Mesenchymal stem cell of the bone marrow (primary cell): ENCODE results near the genes SLC6A19 and LPCAT1.

DNA sequence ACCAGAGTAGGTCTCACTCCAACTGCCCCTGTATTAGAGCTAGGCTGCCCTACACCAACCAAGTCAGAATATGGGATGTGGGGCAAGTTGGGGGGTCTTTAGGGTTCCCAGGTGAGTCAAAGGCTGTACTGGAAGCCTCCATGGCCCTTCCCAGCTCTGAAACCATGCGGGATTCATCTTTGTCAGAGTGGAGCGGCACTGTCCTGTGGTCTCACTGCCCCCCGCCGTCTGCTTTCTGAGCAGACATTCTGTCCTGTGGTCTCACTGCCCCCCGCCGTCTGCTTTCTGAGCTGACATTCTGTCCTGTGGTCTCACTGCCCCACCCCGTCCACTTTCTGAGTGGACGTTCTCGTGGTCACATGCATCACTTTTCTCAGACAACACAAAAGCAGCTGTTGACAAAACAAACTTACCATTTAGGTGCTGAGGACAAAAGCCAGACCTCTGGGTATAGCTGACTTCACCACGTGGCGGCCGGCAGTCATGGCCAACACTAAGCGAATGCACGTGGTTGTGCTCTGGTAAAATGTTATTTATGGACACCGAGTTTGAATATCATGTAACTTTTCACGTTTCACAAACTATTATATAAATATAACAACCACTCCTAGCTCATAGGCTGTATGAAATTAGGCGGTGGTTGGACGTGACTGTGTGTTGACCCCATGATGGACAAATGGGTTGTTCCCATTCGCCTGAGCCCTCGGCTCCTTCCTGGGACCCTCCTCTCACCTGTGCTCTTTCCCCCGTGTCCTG lies 2.8 kb downstream of the LRRC14B start:
- CAGE, long polyA plus RNA, result no peak

DNA sequence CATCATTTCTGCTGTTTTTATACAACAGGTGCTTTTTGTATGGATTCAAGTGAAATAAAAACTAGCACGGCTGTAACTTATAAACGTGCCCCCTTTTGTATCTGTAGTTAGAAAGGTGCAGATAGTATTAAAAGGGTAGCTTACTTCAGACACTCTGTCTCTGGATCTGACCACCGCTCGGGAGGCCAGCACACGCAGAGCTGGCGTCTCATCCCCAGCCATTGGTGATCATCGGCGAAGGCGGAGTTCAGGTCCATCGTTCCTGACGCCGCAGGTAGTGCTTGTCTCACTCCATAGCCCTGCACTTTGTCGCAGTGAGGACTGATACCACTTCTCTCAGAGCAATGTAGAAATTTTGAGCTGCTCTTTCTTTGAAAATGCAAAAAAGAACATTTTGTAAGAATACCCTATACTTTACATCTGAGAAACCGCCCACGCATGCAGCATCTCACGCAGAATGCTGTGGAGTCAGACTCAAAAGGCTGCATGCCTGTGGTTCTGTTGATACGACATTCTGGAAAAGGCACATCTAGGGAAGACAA lies 19.6 kb downstream of the SDHA start:
- CAGE, long polyA plus RNA, result no peak

DNA sequence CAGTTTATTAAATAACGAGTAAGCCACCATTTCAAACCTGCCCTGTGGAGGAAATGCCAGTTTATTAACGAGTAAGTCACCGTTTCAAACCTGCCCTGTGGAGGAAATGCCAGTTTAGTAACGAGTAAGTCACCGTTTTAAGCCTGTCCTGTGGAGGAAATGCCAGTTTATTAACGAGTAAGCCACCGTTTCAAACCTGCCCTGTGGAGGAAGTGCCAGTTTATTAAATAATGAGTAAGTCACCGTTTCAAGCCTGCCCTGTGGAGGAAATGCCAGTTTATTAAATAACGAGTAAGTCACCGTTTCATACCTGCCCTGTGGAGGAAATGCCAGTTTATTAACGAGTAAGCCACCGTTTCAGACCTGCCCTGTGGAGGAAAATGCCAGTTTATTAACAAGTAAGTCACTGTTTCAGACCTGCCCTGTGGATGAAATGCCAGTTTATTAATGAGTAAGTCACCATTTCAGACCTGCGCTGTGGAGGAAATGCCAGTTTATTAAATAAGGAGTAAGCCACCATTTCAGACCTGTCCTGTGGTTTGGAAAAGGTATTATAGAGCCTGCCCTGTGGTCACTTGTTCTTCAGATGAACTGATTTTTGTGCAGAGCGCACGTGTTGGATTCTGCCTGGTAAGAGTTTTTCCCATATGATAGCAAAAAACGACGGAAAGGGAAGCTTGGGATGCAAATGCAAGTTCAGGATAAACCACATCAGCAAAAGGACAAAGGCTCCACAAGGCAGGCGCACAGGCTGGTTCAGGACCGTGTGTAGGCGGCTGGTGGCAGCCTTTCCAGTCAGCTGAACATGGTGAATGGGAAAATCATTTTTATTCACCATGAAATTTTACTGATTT lies 18.8 kb upstream of the PDCD6 start:
- CAGE, long polyA plus RNA, result no peak

- CAGE, long polyA plus RNA, result no peak
Measured at GRCh38 chr5:392245-393153, 50.5 kb upstream of the EXOC3 start.

DNA sequence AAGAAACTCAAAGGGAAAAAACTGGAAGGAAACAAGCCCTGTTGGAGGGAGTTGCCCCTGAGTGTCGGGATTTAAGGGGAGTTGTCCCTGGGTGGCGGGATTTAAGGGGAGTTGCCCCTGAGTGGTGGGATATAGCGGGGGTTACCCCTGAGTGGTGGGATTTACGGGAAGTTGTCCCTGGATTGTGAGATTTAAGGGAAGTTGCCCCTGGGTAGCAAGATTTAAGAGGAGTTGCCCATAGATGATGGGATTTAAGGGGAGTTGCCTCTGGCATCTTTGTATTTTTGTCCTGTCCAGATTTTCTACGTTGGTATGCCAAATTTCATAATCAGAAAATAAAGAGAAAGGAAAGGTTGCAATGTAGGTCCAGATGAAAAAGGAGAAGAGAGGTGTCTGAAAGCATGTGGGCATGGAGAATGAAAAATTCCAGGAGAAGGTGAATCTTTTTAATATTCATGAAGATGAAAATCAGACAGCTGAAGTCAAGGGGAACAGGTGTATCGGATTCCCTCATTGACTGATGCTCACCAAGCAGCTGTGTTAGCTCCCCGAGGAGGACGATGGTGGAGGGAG lies 1.7 kb downstream of the EXOC3 start:
- CAGE, long polyA plus RNA, result no peak

DNA sequence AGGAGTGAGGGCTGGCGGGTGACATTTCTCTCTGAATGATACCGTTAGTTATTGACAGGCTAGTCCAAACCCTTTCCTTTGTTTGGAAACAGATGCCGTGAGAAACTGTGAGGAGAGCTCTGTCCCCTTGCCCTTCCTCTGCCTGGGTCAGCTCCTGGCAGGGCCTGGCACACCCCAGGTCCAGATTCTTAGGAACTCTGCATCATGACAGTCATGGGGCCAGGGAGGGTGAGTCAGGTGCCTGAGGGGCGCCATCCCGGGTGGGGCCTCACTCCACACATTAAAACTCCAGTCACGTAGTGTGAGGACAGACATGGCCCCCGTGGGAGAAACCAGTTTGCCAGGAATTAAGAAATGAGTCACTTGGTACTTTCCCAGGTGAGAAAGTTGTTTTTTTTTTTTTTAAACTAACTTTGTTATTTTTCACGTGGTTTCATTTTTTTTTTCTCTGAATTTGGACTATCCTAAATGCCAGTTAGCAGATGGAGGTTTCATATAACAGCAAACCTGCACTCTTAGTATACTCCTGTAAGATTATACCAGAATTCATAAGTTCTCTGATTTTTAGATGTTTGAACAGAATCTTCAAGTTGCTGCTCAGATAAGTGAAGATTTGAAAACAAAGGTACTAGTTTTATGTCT lies 15.9 kb downstream of the EXOC3 start:
- CAGE, long polyA plus RNA, result no peak

DNA sequence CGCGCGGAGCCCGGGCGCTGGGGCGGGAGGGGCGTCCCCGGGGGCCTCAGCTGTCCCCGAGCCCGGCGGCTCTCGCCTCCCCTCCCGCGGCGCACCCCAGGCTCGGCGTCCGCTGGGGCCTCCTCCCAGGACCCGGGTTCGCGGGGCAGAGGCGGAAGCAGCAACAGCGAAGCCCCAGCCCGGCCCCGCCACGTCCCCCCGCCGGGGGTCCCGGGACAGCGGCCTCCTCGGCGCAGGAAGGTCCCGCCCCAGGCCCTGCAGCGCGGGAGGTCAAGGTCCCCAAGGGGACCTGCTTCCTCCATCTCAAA lies 30.4 kb downstream of the EXOC3 start:
- CAGE, long polyA plus RNA, result no peak

DNA sequence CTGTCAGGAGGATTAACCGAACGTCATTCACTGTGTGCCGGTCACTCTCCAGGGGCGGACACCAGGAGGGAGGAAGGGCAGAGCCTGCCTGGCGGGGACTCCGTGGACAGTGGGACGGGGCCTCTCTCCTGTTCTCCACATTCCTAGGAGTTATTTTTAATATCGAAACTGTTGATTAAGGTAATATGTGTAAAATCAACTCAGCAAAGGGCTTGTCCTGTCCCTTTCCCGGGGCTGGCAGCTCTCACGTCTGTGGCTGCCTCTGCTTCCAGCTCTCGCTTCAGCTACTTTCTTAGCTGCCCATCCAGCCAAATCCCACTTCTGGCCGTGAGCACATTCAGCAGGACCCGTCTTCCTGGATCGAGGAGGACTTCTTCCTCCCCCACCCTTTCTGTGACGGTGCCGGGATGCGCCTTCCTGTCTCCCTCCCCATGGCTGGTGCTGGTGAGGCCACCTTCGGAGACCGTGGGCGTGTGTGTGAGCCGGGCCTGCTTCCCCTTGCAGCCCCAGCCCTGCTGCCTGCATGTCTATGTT lies 12.6 kb downstream of the CEP72 start:
- CAGE, long polyA plus RNA, result no peak

GRCh38 chr5:705854-706620 lies 12.9 kb upstream of the TPPP start:
- CAGE, long polyA plus RNA, result no peak

GRCh38 chr5:870166-870655 lies 19.4 kb upstream of the ZDHHC11 start:
- CAGE, long polyA plus RNA, result no peak

- CAGE, long polyA plus RNA, result no peak
Measured at GRCh38 chr5:991579-991921, 17.1 kb upstream of the NKD2 start.

GRCh38 chr5:1134269-1134871 lies 22.5 kb upstream of the SLC12A7 start:
- CAGE, long polyA plus RNA, result no peak

GRCh38 chr5:1201287-1201939 lies at the start of gene SLC6A19:
Gene SLC6A19, plus strand, starts transcription at chr5:1201595.
- CAGE, long polyA plus RNA, result no peak

- CAGE, long polyA plus RNA, result no peak
Measured at GRCh38 chr5:1201940-1202470, 610 bp downstream of the SLC6A19 start.

GRCh38 chr5:1315375-1316417 lies 20.8 kb upstream of the TERT start:
- CAGE, long polyA plus RNA, result no peak

- CAGE, long polyA plus RNA, result no peak
Measured at GRCh38 chr5:1316418-1317356, 21.8 kb upstream of the TERT start.

GRCh38 chr5:1437470-1437998 lies 7.7 kb downstream of the SLC6A3 start:
- CAGE, long polyA plus RNA, result no peak

GRCh38 chr5:1473704-1474153 lies 28.5 kb upstream of the SLC6A3 start:
- CAGE, long polyA plus RNA, result no peak

GRCh38 chr5:1522728-1523432 lies 880 bp downstream of the LPCAT1 start:
- CAGE, long polyA plus RNA, result no peak

DNA sequence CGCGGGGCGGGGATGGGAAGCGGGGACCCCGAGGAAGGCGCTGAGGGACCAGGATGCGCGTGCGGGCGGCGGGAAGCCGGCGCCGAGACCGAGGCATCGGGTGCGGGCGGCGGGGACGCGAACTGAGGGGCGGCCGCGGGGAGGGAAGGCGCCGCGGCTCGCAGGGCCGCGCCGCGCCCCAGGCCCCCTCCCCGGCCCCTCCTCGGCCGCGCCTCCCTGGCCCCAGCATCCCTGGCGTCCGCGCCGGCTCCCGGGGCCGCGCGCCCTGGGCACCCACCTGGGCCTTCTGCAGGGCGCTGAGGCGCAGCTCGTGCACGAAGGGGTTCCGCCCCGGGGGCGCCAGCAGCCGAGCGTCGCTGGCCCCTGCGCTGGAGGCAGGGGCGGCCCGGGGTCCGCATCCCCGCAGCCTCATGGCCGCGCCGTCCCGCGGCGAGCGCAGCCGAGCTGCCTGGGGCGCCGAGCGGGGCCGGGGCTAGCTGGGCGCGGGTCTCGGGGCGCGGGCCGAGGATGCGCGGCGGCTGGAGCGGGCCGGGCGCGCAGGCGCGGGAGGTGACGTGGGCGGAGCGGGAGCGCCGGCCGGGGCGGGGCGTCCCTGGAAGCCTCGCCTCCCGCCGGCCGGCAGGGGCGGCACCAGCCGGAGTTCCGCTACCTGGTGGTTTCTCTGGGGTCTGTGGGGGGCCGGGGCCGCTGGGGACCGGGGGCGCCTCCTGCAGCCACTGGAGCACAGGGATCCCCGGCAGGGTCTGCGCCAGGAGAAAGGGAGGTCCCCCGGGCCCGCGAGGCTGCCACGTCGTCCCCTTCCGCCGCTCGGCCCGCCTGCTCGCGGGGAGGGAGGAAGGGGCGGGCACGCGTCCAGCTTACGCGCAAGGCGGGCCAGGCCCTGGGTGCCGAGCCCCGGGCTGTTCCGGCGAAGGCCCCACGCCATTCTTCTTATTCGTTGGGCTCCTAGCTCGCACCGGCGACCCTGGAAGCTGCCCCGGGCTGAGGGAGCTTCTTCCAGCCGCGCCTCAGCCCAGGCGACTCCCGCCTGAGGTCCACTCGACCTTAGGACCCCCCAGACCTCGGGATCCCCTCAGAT lies at the start of gene LPCAT1:
LPCAT1 (minus strand) TSS at position 528 of the 1,078 bp plus-strand sequence.
- CAGE, long polyA plus RNA, result no peak